Frontal cortex (tissue), 2 donors: ENCODE results near the genes HES3, ACOT7, TNFRSF25 and PHF13.

DNA sequence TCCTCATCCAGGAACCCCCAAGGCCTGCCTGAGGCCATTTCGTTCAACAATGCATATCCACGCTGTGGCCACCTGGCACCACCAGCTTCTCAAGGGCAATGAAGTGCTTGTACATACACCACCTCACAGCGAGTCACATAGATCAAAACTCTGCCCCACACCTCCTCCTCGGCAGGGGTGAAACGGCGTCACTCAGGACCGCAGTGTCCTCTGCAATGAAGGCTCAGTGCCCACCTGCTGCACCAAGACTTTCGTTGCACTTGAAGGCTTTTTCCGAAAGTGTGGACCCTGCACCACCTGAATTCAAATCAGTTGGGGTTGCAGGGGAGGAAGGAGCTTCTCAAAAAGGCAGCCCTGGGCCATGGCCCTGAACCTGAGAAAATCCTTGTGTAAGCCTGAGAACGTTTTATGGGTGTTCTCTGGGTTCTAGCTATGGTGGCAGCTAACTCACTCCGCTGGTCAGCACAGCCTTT, 2.9 kb upstream of the CHD5 start:
- RAMPAGE, long total RNA, result no peak

GRCh38 chr1:6197352-6198190, 1.8 kb downstream of the RPL22 start:
- RAMPAGE, long total RNA, result no peak

DNA sequence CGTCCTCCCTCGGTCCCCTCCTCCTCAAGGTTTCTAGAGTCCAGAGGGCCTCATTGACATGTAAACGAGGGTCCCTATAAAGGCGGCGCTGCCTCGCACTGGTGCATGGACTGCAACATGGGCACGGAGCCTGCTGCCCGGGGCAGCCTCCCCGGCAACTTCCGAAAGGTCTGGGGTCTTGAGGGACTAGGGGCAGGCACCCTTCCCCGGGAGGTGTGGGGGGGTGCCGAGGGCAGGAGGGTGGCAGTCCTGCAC, at the start of gene HES3:
Gene HES3, plus strand, starts transcription at position 106 of the 255 bp plus-strand sequence.
- RAMPAGE, long total RNA, result no peak

DNA sequence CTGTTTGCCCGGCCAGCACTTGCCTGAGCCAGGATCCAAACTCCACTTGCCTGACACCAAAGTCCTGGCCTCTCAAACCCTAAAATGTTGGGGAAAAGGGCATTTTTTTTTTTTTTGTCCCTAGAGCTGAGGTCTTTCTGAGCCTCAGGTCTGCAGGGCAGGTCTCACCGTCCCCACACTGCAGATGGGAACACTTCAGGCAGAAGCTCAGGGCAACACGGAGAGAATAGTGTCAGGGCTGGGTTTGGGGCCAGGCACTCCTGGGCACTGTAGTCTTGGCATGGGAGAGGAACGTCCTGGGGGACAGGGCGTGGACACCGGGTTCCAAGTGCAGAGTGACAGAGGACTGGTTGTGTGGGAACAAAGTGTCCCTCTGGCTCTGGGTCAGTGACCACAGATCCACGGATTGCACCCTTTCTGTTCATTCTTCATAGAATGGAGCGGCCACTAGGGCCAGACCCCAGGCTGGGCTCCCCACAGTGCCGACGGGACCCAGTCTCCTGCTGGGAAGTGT, 1.4 kb downstream of the GPR153 start:
- RAMPAGE, long total RNA, result no peak

DNA sequence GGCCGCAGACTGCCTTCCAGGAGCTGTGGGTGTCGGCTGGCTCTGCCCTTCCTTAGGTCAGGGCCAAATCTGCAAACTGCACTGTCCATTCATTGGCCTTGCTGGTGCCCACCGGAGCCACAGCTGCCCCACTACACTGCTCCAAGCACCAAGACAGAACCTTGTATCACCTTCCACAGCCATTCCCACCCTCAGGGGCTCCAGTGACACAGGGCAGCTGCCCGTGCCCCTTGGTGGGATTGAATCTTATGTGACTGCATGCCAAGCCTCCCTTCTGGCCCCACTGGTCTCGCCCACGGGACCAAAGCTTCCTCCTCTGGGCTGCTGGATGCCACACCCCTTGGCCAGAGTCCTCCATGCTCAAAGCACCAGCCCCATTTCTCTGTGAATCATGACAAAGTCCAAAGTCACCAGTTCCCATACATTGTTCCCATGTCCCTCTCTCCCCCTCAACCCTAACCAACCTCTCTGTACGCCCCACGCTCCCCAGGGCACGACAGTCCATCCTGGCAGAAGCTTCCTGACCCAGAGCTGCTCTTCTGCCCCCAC, 20.8 kb upstream of the GPR153 start:
- RAMPAGE, long total RNA, result no peak

DNA sequence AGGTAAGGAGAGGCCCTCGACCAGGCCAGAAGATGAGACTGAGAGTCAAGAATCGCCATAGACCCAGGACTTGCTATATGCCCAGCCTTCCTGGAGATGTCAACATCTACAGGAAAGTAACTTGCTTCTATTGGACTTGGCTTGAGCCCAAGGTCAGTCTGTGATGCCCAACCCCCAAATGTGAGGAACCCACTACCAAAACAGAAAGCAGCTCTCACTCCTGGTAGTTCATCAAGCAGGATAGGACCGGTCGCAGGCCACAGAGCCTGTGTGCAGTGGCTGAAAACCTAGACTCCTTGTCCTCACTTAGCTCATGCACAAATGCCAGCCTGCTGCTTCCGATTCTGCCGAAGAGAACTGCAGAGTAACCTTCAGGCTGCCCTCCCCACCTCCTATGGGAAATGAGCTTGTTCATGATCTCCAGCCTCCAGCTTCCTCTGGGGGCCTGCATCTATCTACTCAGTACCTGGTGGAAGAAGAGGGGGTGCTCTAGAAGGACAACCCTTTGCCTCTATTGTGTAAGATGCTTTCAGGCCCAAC, 1.4 kb downstream of the ACOT7 start:
- RAMPAGE, long total RNA, result no peak

DNA sequence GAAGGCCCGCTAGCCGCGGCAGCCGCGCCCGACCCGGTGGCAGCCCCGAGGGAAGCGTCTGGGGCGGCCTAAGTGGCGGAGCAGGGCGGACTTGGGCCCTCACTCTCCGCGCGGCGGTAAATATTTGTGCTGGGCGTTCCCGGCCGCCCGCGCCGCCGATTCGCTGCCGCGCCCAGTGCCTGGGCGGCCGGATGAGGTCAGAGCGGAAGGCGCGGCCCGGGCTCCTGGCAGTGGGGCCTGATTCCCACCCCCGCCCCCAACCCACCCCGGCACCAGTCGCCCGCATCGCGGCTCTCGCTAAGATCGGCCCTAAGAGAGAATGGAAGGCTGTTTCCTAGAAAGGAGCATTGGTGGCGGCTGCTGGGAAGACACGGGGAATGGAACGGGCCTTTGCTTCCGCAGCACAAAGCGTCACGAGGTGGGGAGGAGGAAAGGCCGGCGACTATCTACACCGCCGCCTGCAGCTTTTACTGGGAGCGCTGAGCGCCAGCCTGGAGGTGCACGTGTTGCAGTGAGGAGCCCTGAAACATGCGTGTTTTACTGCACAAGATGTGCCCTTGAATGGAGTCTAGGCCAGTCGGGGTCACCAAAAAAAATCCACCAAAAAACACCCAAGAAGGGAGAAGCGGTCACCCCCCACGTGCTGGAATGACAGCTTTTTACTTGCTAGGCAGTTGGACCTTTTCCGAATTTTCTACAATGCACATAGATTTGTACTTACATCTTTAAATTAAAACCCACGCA, at the start of gene ACOT7:
Gene ACOT7, minus strand, starts transcription at position 128 of the 744 bp plus-strand sequence.
- RAMPAGE, long total RNA, result no peak

DNA sequence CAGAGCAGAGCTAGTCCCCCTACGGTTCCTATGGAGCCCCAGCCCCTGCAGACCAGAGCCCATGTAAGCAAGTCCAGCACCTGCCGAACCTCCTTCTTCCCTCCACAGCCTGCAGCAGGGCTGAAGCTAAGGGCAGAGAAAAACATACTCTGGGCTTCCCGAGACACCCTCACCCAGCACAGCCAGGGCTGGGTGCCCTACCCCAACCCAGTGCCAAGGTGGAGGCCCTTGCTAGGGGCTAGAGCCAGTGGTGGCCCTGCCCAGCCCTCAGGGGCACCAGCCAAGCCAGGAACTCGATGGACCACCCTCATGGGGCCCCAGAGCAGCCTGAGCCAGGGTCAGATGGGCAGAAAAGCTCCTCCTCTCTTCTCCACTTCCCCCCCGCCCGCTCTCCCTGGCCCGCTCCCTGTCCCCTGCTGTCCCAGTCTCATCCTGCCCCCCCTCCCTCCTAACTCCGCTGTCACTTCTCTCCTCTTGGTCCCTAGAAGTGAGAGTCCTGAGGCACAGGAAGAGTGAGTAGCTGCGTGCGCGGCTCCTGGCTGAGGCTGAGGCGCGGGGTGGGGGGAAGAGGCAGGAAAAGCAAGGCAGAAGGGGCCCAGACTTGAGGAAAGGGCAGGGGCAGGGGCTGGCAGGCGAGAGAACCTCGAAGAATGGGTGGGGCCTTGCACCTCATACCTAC, 15.9 kb downstream of the TNFRSF25 start:
- RAMPAGE, long total RNA, result no peak

- RAMPAGE, long total RNA, result no peak
These were observed at the start of gene TNFRSF25 for GRCh38 chr1:6465539-6466436. Gene TNFRSF25 (minus strand): TSS chr1:6466173.

DNA sequence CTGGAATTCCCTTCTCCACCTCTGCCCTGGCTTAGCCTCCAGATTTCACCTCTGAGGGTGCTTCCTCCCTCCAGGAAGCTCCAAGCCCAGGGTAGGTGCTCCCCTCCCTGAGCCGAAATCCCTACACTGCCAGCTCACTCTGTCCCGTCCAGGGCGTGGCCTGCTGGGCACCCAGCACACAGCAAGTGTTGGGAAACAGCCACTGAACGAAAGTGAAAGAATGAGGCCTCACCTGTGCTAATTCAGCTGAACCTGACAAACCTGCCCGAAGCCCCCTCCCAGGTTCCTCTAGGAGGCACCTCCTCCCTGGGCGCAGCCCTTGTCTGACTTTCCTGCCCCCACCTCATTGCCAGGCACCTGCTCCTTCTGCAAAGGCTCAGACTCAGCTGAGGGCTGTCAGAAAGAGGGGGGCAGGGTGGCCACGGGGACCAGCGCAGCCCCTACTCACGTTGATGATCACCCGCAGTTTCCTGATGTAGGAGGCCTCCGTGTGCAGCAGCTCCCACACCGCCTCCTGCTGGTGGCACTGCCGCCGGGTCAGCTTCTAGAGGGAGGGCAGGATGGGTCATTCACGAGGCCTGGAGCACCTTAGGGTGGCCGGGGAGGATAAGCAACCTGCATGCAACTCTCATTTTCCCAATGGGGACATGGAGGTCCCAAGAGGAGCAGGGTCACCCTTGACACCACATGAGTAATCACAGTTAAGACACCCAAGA, 6.3 kb upstream of the TNFRSF25 start:
- RAMPAGE, long total RNA, result no peak

- RAMPAGE, long total RNA, result no peak
These were observed 5.8 kb downstream of the PLEKHG5 start for GRCh38 chr1:6485324-6486453.

GRCh38 chr1:6500876-6501223, 9.4 kb upstream of the PLEKHG5 start:
- RAMPAGE, long total RNA, result no peak

GRCh38 chr1:6582781-6583204, 3.0 kb downstream of the ZBTB48 start:
- RAMPAGE, long total RNA, result no peak

DNA sequence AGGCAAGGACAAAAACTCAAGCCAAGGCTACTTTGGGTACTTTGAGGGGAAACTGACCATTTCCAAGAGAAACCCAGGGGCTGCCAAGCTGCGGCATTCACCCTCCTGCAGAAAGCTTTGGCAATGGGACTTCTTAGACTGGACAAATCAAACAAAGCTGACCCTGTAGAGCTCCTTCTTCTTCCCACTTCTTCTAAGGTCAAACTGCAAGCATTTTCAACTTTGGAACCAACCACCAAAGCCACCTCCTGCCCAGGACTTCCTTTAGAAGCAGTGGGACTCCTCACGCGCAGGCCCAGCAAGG, 10.4 kb downstream of the KLHL21 start:
- RAMPAGE, long total RNA, result no peak

DNA sequence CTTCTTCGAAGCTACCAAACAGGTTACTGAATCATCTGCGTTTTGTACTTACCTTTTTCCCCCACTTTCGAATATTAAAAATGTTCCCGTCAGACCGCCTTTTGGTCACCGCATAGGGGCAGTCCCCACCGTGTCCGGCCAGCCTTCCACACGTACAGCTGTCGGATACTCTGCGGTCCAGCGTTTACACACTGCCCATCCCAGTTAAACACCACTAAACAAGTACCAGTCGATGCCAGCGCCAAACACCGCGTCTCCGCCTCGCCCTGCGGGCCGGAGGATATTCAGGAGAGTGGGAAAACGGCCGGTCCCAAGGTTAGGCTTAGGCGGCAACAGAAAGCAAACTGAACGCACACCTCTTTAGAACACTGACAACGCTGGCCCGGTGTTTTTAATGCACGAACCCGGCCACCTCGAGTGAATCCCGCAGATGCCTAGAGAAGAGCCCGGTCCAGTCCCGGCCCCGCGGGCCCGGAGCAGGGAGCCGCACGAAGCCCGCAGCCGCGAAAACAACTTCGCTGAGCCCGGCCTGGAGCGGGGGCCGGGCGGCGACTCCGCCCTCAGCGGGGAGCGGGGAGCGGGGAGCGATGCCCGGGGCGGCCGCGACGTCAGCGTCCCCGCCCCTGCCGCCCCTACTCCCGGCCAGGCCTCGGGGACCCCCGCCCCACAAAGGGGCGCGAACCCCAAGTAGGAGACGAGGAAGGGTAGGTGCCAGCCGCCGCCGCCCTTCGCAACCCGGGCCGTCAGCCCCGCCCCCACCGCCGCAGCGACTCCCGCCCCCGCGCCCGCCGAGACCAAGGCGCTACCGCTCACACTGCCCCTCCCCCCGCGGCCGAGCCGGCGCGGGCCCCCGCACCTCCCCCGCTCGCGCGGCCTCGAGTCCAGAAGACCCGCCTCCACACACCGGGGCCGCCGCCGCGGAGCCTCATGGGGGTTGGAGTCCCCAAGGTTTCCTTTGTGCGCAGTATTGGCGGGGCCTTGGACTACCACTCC, 595 bp upstream of the PHF13 start:
- RAMPAGE, long total RNA, result no peak

GRCh38 chr1:6613633-6614582, at the start of gene PHF13:
Gene PHF13 (plus strand): TSS chr1:6613731.
- RAMPAGE, long total RNA, result no peak

- RAMPAGE, long total RNA, result no peak
These were observed 4.7 kb upstream of the THAP3 start for GRCh38 chr1:6619645-6620760.

DNA sequence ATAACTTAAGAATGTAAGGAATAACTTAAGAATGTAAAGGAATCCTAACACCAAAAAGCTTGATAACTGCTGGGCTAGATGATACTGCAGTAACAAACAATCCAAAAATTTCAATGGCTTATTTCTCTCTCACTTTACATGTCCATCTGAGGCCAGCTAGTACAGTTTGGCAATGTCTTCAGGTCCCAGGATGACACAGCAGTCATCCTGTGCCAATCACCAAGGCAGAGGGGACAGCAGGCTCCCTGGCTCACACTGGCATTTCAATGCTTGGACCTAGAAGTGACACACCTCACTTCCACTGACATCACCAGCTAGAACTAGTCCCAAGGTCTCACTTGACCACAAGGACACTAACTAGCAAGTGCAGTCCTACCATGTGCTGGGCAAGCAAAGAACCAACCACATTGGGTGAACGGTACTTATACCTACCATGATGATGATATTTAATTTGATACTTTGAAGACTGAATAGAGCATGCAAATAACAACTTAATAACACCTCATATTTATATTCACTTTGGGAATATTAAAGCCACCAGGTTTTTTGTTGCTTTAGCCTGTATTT, 15.2 kb downstream of the DNAJC11 start:
- RAMPAGE, long total RNA, result no peak

GRCh38 chr1:6841077-6841891, 56.0 kb downstream of the CAMTA1 start:
- RAMPAGE, long total RNA, result no peak

DNA sequence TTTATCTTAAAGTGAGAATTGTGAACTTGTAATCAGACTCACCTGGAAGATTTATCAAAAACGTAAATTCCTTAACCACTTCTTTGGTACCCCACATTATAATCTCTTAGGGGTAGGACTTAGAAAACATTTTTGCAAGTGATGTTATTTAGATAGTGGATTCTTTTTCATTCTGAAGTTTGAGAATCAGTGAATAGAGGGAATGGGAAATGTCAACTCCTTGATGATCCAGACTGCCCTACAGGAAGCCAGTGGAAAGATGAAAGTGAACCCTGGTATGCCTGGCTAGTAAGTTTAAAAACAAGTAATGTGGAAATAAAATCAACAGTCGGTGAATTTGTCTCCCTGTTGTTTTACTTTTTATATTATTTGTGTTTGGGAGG, 80.9 kb downstream of the CAMTA1 start:
- RAMPAGE, long total RNA, result no peak